H7 (cell line): ENCODE data around the gene UBN2.

GRCh38 chr7:135508627-135509157 is 1.2 kb downstream of the CNOT4 start:
- RAMPAGE, long total RNA, result no peak

- RAMPAGE, long total RNA, result no peak
These were observed 919 bp upstream of the CNOT4 start for GRCh38 chr7:135510744-135511298.

GRCh38 chr7:135577582-135578119 is 19.9 kb downstream of the NUP205 start:
- RAMPAGE, long total RNA, result no peak

DNA sequence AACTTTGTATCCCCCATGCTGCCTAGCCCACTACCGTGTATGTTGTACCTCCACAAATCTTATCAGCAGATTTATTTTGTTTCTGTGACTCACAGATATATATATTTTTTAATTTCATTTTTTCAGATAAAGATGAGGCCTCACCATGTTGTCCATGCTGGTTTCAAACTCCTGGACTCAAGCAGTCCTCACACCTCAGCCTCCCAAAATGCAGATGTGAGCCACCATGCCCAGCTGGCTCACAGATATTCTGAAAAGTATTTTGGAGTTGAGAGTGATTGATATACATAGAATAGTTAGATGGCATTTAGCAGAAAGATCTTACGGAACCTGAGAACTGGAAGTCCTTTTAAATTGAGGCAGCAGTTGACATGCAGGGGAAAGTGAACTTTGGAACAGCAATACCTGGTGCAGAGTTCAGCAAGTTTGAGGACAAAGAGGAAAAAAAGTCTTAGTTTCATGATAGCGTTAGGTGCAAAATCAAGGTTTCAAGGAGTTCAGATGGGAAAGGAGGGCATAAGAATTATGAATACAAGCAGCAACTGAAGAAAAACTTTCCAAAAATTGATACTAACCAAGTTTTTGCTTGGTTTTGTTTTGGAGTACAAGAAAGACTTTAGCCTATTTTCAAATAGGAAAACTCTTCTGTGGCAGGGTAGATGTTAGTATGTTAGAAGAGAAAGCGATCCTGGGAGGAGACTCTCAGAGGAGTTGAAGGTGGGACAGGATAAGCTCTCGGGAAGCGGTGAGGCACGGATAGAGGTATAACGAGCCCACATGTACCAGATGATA is 28.1 kb upstream of the STMP1 start:
- RAMPAGE, long total RNA, result no peak

GRCh38 chr7:135766457-135766889 is 17.9 kb upstream of the FAM180A start:
- RAMPAGE, long total RNA, result no peak

DNA sequence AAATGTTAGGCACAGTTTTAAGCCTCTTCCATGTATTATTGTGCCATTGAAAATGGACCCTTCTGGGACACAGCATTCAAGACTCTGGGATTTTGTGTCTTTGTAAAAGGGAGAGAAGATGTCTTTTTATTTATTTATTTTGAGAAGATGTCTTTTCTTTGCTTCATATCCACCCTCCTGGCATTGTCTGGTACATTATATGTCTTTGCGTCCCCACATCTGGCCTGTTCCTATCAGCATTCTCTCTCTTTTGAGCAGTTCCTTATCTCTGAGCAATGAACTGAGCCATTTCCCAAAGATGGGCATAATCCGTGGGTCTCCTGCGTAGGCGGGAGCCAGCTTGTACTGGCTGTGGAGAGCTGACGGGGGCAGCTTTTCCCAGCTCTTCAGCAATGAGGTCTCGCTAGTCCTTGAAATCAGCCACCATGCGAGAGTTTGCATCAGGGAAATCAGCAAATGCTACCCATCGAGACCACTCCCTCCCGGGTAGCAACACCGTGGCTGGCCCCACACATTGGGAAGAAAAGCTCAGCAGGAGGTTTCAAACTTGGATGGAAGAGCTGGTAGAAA is 51.8 kb upstream of the FAM180A start:
- RAMPAGE, long total RNA, result no peak

GRCh38 chr7:135930378-135930776 is 46.8 kb downstream of the MTPN start:
- RAMPAGE, long total RNA, result no peak

- RAMPAGE, long total RNA, result no peak
These were observed 2.4 kb downstream of the CHRM2 start for GRCh38 chr7:136870942-136871188.

DNA sequence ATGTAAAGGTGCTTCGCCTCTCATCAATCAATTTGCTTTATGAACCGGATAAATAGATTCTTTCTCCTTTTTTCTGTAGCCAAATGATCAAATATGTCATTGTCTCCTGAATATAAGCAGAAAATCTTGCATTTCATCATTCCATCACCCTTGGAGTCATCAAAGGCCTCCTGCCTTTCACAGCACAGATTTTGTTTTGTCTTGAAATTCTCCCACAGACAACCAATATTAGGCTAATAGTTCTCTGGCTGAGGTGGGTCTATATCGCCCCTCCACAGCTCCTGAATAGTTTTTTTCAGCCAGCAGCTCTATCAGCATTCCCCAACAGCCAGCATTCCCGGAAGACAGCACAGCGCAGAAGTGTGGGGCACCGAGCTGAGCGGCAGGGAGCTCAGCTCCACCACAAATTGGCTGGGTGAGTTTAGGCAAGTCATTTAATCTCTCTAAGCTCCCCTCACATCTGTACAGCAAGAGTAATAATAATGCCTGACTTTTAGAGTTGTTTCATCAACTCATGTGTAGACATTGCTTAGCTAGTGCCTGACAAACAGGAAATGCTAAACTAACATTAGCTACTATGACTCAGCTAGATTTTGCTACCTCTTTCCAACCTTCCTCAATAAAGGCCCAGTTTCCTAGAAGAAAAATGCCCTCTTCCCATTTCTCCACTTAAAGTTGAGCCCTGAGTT is 247.8 kb upstream of the PTN start:
- RAMPAGE, long total RNA, result no peak

GRCh38 chr7:137955477-137955977 is 46.4 kb downstream of the CREB3L2 start:
- RAMPAGE, long total RNA, result no peak

- RAMPAGE, long total RNA, result no peak
These were observed 12.2 kb downstream of the CREB3L2 start for GRCh38 chr7:137989480-137990231.

DNA sequence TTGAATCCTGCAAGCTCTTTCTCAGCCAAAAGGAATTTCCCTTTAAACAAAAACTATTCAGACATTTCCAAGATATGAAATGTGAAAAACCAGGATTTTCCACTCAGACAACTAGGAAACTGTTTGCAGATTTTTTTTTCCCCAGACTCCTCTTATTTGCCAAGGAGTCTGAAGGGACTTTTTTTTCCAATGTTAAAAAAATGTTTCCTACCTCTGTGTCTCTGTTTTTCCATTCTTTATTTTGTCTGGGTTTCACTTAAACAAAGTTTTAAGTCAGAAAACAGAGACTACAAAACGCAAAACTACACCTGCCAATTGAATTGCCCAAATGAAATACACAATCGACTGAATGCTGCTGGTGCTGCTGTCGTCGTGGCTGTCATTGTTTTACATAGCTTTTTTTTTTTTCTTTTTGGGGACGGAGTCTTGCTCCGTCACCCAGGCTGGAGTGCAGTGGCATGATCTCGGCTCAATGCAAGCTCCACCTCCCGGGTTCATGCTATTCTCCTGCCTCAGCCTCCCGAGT is 11.1 kb downstream of the CREB3L2 start:
- RAMPAGE, long total RNA, result no peak

DNA sequence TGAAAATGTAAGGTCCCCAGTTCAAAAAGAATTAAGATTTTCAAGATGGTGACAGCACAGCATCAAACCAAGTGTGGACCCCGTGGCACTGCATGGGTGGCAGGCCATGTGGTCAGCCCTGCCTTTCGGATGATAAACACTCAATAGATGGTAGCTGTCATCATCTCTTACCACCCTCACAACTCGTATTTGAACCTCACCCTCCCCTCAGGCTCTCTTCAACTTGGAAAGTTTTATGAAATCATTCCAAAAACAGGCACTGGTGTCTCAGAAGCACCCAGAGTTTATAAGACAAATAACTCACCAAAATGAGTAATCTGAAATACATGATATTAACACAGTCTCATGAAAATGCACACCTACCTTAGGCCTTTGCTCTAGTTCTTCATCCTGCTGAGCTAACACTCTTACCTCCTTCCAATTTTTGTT is 3.1 kb downstream of the CREB3L2 start:
- RAMPAGE, long total RNA, result no peak

DNA sequence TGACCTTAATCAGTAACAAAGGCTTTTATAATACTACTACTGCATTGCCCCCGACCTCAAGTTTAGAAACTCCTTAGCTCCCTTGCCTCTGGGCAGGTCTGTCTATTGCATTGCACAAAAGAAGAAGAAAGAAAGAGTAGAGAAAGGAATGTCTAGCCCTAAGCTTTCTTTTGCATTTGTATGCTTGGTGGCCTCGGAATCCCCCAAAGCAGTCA is 93.0 kb downstream of the AKR1D1 start:
- RAMPAGE, long total RNA, result no peak

- RAMPAGE, long total RNA, result no peak
These were observed 93.4 kb downstream of the AKR1D1 start for GRCh38 chr7:138169604-138170110.

GRCh38 chr7:138459533-138460009 is 488 bp upstream of the TRIM24 start:
- RAMPAGE, long total RNA, result no peak

DNA sequence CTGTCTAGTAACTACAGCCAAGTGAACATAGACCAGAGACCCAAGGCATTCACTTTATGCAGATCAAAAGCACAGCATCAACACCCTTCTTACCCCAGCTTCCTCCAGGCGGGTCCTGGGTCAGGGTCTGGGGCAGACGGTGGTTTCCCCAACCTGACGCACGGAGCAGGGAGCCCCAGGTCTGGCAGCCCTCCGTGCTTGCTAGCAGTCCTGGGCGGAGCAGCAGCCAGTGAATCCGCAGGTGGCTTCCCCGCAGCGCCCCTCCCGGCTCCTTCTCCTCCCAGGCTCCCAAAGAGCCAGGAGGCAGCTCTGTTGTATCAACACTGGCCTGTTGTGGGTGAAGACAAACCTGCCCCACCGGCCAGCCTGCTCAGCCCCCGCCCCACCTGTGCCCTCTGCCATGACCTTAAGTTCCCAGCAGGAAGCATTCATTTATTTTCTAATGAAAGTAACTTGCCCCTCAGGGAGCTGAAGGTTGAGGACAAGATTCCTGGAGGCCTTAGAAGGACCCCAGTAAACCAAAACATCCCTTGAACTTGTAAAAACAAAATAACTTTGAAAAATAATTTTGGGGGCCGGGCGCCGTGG is 24.0 kb upstream of the TMEM213 start:
- RAMPAGE, long total RNA, result no peak

DNA sequence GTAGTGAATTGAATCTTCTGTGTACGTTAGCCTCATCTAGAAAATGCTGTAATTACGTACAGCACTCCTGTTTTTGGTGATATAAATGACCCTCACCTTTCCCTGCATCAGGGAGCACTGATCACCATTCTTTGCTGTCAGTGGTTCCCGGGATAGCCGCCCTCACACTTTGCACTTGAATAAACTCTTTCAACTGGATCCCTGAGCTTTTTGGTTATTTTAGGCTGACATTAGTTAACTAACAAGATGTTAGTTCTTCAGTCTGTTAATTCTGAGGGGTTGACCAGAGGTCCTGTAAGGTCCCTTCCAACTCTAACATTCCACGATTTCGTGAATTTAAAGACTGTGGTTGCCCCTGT is 693 bp upstream of the TTC26 start:
- RAMPAGE, long total RNA, result no peak

- RAMPAGE, long total RNA, result no peak
These were observed at the start of gene UBN2 for GRCh38 chr7:139230939-139231974. Gene UBN2 (plus strand): TSS chr7:139231237.

DNA sequence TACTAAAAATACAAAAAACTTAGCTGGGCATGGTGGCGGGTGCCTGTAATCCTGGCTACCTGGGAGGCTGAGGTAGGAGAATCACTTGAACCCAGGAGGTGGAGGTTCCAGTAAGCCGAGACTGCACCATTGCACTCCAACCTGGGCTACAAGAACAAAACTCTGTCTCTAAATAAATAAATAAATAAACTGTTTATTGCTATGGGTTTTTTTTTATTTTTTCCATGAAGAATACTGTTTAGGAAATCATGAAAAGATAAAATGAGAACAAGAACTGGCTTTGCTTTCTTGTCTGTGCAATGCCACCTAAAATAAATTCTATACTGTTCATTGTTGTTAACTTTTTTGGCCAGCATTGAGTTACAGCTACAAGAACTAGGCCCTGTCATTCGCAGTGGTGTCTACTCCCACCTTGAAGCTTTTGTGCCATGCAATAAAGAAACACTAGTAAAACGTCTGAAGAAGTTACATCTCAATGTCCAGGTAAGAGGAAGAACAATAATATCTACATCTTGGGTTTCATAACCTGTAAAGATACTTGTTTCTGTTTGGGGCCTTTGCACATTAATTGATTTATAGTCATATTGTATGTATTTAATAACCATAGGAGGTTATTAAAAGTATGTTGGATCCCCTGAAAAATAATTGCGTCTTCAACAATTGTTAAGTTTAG is 38.1 kb downstream of the UBN2 start:
- RAMPAGE, long total RNA, result no peak